ENCODE results near the gene ACR.

DNA sequence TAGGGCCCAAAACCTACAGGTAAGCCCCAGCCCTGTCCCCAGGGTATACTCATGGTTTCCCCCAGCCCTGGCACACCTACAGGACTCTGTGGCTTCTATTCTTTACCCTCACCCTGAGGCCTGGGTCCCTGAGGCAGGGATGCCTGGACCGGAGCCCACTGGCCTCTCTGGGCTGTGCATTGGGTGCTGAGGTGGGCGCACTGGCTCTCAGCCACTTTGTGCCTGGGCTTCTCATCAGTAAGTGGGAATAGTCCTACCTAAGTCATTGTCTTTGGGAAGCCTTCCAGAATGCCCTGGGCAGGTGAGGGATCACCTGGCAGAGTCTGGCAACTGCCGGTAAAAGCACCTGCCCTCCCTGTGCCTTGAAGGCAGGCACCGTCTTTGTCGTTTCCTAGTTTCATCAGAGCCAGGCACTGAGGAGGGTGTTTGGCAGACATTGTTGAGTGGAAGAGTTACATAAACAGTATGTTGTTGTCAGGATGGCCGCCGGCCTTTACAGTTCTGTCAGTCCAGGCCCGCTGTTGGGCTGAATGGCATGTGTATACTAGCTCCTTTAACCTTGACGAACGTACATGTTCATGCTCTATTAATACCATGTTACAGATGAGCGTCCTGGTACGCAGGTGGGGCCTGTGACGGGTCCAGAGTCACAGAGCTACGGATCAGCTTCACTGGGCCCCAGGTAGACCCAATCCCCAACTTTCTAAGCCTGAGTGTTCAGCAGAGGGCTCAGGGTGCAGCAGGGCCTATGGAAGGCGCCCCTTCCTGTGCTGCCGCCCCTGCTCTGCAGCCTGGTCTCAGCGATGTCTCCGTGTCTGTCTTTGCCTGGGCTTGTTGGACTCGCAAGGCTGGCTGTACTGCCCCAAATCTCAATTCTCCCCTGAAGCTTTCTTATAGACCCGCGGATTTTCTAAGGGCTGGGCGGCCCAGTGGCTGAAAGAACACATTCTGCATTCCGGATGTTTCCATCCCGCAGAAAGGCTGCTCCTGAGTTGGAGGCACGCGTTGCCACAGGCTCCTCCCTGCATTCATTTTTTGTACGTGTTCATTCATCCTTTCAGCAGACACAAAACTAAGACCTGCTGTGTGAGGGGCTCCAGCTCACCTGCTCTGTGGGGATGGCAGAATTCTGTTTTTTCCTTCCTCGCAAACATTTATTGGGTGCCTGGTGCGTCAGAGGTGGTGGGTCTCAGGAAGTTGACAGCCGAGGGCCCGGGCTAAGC lies 42.2 kb upstream of the ACR start:
- PRO-cap = no peak
- RAMPAGE, long total RNA, 4 experiments = no peak in any of the 4 experiments

- PRO-cap = no peak
- RAMPAGE, long total RNA, 4 experiments = no peak in any of the 4 experiments
These were observed 6.7 kb upstream of the ACR start for GRCh38 chr22:50731000-50731968.

GRCh38 chr22:50737817-50738428 lies at the start of gene ACR:
TSS of gene ACR (plus strand) at chr22:50738204.
- PRO-cap = no peak
- RAMPAGE, long total RNA, 4 experiments = no peak in any of the 4 experiments

DNA sequence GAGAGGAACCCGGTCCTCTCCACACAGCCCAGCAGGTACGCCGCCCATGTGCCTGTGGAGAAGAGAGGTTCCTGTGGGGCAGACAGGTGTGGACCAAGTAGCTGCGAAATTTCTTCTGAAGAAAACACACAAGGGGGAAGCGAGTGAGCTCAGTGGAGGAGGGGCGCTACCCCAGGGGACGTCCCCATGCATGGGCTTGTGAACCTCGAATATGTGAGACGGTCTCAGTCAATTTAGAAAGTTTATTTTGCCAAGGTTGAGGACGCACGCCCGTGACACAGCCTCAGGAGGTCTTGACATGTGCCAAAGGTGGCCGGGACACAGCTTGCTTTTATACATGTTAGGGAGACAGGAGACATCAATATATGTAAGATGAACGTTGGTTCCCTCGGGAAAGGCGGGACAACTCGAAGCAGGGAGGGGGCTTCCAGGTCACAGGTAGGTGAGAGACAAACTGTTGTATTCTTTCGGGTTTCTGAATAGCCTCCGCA lies 596 bp upstream of the RABL2B start:
- PRO-cap = no peak
- RAMPAGE, long total RNA, 4 experiments = no peak in any of the 4 experiments

All from gastroesophageal sphincter (tissue), 4 donors.